Metastatic Breast Carcinoma in the Ovary (tissue), 3 donors: Measurements from ENCODE around the genes STAMBP, DGUOK and MTHFD2.

DNA sequence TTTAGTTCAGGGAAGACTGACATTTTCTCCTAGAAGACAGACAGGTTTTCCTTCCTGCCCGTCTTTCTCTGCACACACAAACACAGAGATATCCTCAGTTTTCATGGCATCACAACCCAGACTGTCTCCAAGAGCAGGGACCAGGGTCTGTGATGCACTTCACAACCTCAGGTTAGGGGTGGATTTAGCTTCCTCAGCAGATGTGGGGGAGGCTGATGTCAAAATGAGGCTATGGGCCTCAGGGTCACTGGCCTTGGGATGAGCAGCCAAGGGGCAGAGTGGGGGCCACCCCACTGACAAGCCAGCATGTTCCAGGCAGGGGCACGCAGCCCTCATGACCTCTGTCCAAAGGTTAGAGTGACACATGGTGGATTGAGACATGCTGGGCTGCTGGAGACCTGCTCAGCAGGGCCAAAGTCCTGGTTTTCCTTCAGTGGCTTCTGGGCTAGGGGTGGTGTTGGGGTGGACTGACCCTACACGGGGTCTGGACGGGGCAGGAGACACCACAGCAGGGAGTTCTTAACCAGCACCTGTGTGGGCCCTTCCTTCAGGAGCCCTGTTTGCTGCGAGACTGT lies 70.5 kb downstream of the SFXN5 start:
- PRO-cap, 3 experiments = no peak in any of the 3 experiments

- PRO-cap, 3 experiments = no peak in any of the 3 experiments
Observed at GRCh38 chr2:73068994-73069526, 2.5 kb downstream of the SFXN5 start.

DNA sequence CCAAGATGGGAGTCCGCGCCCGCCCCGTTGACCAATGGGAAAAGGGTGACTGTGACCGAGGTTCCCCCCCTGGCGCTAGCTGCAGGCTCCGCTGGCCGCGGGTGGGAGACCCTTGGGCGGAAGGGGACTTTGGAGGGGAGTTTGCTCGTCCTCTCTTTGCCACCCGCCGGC lies 219 bp downstream of the SFXN5 start:
- PRO-cap, 3 experiments = peak in 3 of 3 experiments; most common plus-strand start position 94 of the sequence (in 2)

DNA sequence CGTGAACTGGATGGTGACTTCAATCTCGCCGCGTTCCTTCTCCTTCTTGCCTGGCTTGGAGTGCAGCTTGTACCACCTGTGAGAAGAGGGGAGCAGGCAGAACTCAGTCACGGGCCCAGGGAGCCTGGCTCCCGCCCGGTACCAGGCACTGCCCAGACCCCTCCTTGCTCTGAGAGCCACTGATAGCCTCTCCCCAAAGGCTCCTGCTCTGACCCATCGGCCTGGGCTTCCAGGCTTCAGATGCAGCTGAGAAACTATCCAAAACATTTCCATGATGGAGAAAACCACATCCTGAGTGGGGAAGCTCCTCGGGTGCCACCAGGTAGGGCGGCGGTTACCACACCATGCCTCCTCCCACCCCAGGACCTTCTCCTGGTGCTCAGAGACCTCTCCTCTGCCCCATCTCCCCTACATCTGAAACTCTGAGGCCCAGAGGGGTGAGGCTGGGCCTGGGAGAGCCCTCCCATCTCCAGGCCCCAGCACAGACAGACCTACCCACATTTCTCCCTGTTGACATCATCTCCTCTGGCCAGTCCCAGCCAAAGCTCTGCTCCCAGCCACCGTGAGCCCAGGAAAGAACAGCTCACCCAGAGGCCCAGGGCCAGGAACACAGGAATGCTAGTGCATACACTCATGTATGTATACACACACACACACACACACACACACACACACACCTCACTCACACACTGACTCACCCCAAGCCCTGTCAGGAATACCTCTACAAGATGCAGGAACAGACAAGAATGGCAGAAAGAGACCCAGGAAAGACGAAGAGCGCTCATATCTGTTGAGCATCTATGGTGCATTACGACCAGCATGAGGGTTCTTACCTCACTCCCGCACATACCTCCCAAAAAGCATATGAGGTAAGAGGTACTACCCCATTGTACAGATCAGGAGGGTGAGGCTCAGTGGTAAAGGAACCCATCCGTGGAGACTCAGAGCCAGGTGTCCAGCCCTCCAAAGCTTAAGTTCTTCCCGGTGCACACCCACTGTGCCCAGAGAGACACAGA lies 18.0 kb upstream of the SFXN5 start:
- PRO-cap, 3 experiments = no peak in any of the 3 experiments

GRCh38 chr2:73212300-73212929 lies 1.6 kb upstream of the SMYD5 start:
- PRO-cap, 3 experiments = no peak in any of the 3 experiments

GRCh38 chr2:73699979-73700672 lies 37.0 kb downstream of the TPRKB start:
- PRO-cap, 3 experiments = no peak in any of the 3 experiments

GRCh38 chr2:73828506-73829700 lies at the start of gene STAMBP:
STAMBP (plus strand) TSS chr2:73828961.
- PRO-cap, 3 experiments = peak in 3 of 3 experiments; most common plus-strand start chr2:73828983 (in 3); most common minus-strand start chr2:73828798 (in 1)

GRCh38 chr2:73897051-73897730 lies 4.4 kb downstream of the ACTG2 start:
- PRO-cap, 3 experiments = no peak in any of the 3 experiments

GRCh38 chr2:73916569-73917019 lies 10.1 kb upstream of the DGUOK start:
- PRO-cap, 3 experiments = no peak in any of the 3 experiments

- PRO-cap, 3 experiments = peak in 3 of 3 experiments; most common plus-strand start chr2:73926893 (in 2); most common minus-strand start chr2:73926698 (in 2)
Observed at GRCh38 chr2:73926554-73927587, at the start of gene DGUOK. DGUOK (plus strand) TSS chr2:73926880.

GRCh38 chr2:73956462-73957088 lies 28.1 kb upstream of the TET3 start:
- PRO-cap, 3 experiments = no peak in any of the 3 experiments

DNA sequence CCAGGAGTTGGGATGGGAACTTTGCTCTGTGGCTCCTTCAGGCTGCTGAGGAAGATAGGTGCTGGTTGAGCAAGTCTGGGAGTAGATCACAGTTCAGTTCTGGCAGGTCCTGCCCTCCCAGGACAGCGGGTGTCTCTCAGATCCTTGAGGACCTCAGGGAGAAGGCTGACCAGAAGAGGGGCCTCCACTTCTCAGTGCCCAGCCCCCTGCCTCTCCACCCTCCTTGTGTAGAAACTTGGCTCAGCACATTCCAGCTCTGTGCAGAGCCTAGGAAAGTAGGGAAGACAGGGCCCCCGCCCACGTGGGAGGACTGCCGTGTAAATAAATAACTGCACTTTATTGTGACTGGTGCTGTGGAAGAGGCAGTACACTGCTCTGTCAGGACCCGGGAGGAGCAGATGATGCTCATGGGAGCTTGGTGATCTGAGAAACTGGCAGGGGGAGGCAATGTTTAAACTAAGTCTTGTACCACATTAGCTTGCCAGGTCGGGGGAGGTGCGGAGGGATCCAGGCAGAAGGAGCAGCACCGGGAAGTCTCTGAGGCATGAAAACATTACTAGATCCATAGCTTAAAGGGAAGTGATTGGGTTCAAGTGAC lies 15.4 kb downstream of the TET3 start:
- PRO-cap, 3 experiments = no peak in any of the 3 experiments

GRCh38 chr2:74002171-74003002 lies 17.7 kb downstream of the TET3 start:
- PRO-cap, 3 experiments = peak in 3 of 3 experiments; most common plus-strand start chr2:74002785 (in 3); most common minus-strand start chr2:74002576 (in 2)

- PRO-cap, 3 experiments = peak in 1 of 3 experiments; most common plus-strand start chr2:74009238 (in 1); most common minus-strand start chr2:74009077 (in 1)
Observed at GRCh38 chr2:74008806-74009322, 24.2 kb downstream of the TET3 start.

DNA sequence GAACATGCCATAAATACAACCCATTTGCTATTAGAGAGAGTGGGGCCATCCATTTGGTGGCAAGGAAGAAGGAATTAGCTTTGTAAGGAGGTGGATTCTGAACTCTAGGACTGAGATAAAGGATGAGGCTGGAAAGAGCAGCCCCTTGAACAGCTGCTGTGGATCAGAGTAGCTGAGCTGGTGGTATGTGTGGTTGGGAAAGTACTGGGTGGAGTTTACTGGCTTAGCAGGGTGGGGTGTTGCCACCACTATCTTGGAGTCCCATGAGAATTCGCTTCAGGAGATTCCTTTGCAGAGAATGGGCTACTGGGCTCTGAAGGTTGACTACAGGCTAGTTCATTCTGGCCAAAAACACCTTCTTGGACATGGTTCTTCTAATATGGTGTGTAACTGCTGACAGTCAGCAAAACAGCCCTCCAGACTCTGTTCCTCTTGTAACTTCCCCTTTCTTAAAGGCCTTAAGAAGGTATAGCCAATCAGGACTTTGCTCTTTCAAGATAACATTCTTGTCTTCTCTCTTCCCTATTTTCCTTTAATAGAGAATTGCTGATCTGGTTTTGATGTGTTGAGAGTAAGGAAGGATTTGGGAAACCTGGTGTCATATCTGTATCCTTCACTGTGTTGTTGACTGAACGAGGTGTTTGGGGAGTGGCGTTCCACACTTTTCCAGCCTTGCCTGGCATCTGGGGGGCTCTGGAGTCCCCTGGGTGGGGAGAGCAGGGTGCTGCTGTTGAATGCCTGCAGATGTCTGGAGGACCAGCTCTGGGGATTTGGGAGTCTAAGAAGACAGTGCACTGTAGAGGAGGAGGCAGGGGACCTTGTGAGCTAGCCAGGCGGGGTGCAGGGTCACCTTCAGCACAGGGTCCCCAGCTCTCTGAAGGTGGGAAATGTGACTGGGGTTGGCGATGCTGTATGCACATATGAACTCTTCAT lies 52.9 kb downstream of the TET3 start:
- PRO-cap, 3 experiments = no peak in any of the 3 experiments

DNA sequence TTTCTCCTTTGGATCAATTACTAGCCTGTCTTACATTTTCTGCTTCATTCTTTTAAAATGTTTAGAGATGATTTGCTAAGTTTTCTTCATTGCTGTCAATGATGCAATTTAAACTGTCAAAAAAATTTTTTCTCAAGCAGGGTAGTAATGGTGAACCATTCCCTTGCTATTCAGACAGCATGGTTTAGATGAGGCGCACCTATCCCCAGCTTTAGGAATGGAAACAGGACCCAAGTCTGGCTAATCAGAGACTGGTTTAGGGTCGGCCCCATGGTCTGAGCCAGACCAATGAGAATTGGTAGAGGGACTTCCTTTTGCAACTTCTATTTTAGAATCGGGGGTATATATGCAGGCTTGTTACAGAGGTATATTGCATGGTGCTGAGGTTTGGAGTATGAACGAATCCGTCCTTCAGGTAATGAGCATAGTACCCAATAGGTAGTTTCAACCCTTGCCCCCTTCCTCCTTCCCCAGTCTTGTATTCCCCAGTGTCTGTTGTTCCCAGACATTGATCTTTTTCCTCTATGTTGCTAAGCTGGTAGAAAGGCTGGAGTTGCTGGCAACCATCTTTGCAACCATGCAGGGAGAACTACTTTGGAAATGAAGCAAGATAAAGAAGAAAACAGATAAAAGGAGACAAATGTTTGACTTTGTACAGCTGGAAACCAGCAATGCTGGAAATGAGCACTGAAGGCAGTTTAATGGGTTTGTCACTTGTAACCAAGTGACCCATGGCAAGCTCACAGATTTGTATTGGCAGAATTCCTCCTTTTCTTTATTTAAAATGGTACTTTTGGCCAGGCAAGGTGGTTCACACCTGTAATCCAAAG lies 1.6 kb upstream of the BOLA3 start:
- PRO-cap, 3 experiments = no peak in any of the 3 experiments

DNA sequence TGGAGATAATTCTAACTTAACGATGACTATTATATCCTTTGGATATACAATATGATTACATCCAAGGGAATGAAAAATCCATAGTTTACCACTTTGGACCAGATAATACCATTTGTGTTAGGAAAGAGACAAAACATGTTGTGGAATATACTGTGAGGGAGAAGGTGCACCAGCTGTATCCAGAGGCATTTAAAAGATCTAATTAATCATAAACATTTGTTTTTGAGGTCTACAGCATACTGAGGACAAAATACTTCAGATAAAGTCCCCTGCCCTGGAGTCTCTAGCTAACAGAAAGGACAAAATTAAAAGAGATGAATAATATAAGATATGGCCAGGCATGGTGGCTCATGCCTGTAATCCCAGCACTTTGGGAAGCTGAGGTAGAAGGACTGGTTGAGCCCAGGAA lies 11.2 kb downstream of the MOB1A start:
- PRO-cap, 3 experiments = peak in 1 of 3 experiments; most common minus-strand start position 196 of the sequence (in 1)

DNA sequence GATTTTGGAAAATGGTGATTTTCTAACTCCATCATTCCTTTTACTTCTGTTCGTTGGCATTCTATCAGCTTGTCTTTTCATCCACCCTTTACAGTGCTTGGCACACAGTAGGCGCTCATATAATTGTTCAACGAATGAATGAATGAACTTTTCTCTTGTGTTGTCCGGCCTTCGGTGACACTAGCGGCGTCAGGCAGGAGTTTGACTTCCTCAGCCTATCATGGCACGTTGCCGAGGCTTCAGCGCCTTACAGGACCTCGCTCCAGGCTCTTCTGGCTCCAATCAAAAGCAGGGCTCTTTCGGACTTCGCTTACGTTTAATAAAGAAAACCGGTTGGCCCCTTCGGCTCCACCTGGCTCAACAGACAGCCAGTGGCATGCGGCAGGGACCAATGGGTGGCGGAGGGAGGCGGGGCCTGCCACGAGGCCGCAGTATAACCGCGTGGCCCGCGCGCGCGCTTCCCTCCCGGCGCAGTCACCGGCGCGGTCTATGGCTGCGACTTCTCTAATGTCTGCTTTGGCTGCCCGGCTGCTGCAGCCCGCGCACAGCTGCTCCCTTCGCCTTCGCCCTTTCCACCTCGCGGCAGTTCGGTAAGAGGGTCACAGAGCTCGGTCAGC lies at the start of gene MTHFD2:
TSS of gene MTHFD2 (plus strand) at position 463 of the 617 bp plus-strand sequence.
- PRO-cap, 3 experiments = peak in 3 of 3 experiments; most common plus-strand start position 463 of the sequence (in 3); most common minus-strand start position 274 of the sequence (in 3)

DNA sequence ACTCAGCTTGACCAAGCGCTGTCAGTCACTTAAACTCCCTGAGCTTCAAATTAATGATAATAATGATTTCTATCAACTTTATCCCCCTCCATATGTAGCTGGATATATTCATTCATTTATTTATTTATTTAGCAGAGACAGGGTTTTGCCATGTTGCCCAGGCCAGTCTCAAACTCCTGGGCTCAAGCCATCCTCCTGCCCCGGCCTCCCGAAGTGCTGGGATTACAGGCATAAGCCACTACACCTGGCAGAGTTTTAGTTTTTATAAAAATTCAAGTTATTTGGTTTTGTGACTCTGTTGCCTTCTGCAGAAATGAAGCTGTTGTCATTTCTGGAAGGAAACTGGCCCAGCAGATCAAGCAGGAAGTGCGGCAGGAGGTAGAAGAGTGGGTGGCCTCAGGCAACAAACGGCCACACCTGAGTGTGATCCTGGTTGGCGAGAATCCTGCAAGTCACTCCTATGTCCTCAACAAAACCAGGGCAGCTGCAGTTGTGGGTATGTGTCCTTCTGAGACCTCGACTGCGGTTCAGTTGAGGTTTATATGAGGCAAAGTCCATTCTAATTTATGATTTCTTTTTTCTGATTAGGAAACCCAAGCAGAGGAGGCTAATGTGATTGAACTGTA lies 7.1 kb downstream of the MTHFD2 start:
- PRO-cap, 3 experiments = peak in 1 of 3 experiments; most common plus-strand start position 489 of the sequence (in 1); most common minus-strand start position 327 of the sequence (in 1)

- PRO-cap, 3 experiments = peak in 1 of 3 experiments; most common plus-strand start chr2:74226807 (in 1); most common minus-strand start chr2:74226738 (in 1)
Observed at GRCh38 chr2:74226443-74227150, 28.2 kb downstream of the MTHFD2 start.